Vein endothelial cell (primary cell): Measurements from ENCODE around the genes NONO, PHKA1 and CDX4.

DNA sequence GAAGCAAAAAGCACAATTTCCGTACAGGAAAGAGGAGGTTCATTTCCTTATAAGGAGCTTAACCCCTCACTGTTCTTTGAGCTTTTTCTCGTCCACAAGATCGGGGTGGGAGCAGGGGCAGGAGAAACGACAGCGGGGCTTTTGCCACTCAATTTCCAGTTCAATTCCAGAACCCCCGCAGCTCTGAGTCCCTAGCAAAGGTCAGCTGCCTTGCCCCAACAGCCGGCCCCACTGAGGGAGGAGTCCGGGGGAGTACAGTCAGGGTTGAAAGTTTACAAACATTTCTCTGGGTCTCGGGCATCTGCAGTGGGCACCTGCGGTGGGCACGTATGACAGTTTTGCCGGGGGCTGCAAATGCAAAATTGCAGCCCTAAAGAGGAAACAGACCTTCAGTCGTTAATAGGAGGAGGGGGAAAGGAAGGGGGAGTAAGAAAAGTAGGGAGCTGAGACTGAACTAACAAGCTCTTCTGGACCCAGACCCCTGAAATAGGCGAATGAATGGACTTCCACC, 37.8 kb downstream of the NLGN3 start:
- CAGE, long polyA plus RNA, result no peak

DNA sequence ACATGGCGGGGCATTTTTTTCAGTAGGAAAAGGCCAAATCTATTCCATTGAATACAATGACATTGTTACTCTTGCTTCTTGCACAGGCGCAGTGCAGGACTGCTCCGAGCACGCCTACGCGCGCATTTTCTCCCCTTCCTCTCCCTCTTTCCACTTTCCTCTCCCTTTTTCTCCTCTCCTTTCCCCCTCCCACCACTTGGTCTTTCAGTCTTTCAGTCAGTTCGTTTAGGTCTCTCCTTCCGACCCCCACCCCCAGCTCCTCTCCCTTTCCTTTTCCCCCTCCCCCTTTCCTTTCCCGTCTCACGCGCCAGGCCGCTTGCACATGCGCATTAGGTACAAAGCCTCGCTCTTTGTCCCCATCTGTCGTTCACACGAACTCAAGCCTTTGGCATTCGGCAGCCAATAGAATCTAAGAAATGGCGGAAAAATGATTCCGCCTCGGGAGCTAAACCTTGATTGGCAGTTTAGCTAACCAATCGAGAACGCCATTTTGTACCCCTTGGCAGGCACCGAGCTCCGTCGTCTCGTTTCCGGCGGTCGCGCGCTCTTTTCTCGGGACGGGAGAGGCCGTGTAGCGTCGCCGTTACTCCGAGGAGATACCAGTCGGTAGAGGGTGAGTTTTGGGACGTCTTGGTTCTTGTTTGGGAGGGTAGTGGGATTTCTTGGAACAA, at the start of gene NONO:
Gene NONO, plus strand, starts transcription at position 527 of the 671 bp plus-strand sequence.
- CAGE, long polyA plus RNA, result start-site peak on the plus strand centred at position 552 of the sequence, 95 bp wide, 1,362 and 824 reads in 2 replicates

DNA sequence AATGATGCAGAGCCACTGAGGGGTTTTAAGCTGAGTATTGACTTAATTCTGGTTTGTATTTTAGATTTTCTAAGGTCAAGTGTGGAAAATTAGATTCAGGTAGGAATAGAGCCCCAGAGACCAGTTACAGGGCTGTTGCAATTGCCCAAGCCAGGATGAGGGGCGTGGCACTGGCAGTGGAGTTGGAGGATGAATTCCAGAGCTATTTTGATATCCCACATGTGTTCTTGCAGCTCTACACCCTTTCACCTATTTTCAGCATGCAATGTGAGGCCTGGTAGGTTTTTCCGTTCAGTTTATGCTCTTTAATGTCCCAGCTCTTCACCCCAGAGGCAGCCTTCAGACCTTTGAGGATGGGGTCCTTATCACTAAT, 17.9 kb upstream of the OGT start:
- CAGE, long polyA plus RNA, result no peak

DNA sequence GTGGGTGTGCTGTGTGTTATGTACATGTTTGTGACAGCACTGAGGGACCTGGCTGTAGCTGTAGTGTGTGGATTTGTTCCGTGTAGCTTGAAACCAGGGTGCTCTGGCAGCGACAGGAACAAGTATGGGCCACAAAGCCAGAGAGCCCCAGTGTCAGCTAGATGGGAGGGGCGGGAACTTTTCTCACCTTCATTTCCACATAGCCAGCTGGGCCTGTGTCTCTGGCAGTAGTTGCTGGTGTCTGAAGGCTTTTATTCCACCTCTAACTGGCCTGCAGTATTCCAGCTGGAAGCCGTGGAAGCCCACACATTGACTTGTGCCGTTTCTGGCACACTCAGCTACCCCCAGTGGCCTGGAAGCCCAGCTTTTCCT, 82.2 kb downstream of the NHSL2 start:
- CAGE, long polyA plus RNA, result no peak

DNA sequence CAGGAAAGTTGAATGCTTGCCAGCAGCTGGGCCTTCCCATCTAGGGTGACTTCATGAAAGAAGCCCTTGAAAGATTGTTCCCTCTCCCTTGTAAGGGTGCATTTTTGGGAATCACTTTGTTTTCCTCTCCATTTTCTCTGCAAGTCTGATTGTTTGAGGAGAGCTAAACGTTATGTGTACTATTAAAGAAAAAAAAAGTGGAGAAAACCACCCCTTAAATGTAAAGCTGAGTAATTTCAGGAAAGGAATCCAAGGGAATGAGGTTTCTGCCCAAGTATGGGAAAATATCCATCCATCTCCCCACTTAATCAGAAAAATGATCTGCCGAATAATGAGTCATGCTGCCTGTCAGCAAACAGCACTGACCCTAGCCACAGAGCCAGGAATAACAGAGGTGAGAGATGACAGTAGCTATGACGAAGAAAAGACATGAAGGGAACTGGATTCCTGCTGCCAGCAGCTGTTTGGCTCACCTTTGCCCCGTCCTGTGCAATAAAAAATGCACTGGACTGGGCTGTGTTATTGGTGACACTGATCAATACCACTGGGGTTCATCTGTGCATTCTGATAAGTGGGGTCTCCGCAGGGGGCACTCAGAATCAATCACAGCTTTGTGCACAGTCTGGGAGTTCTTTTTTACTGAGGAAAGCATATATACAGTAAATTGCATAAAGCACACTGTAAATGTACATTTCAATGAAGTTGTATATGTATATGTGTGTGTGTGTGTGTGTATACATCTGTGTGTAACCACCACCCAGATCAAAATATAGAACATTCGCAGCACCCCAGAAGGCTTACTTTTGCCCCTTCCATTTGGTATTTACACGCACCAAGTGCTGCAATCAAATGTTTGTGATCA, 119.4 kb downstream of the NHSL2 start:
- CAGE, long polyA plus RNA, result no peak

GRCh38 chrX:72046127-72046422, 135.4 kb downstream of the NHSL2 start:
- CAGE, long polyA plus RNA, result no peak

DNA sequence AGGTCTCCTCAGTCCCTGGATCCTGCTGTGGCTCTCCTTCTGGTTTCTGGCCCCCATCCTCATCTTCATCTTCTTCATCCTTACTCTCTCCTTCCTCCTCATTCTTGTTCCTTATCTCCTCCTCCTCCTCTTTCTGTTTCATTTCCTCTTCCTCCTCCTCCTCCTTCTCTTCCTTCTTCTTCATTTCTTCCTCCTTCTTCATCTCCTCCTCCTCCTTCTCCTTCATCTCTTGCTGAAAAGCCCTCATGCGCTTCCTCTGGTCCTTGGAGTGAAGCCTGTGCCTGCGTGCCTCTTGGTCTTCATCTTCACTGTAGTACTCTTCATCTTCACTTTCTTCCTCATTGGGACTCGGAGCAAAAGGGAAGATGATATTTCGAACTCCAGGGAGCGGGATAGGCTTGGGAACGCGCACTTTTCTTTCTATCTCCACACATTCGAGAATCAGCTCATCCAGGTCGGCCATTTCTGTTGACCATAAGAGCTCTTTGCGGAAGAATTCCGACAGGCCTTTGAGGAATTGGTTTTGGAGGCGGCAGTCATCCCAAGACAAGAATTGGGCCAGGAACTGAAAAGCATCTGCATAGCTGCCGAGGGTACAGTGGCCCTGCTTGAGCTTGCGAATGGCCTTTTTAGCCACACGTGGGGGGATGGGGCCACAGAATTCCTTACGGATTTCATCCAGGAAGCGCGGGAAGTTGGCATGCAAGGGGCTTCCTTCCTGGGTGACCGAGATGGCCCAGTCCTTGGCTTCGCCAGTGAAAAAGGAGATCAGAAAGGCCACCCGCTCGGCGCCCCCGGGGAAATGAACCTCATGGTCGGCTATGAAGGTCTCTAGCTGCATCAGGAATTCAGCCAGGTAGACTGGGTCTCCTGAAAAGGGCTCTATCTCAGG, 51.1 kb upstream of the PIN4 start:
- CAGE, long polyA plus RNA, result no peak

GRCh38 chrX:72306305-72307509, 993 bp upstream of the CITED1 start:
- CAGE, long polyA plus RNA, result no peak

DNA sequence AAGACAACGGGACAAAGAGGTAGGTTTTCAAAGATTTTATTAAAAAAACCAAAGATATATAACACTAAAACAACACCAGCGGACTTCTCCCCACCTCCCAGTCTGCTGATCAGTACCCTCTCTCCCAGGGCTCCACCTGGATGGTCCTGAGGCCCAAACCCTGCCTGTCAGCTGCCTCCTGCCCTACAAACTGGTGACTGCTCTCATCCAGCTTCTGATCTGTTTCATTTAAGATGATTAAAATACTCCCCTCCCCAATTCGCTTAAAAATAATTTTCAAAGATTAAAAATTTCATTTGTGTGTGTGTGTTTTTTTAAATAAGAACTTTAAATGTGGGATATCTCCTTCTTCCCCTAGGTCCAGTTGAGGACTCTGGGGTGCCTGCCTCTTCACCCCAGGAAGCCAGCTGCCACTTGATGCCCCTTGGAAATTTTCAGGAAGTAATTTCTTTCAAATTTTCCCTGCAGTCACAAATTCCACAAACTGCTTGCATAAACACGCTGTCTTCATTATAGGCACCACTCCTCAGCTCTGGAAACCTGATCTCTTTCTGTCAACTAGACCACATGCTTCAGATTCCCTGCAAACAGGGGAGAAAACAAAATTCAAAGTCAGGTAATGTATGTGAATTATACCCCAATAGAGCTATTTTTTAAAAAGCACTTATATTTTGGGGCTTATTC, 23.9 kb upstream of the CITED1 start:
- CAGE, long polyA plus RNA, result no peak

GRCh38 chrX:72400101-72400891, 94.6 kb upstream of the CITED1 start:
- CAGE, long polyA plus RNA, result no peak

- CAGE, long polyA plus RNA, result no peak
Observed at GRCh38 chrX:72468804-72469716, 103.6 kb downstream of the HDAC8 start.

GRCh38 chrX:72705768-72706311, 8.3 kb downstream of the PHKA1 start:
- CAGE, long polyA plus RNA, result no peak

DNA sequence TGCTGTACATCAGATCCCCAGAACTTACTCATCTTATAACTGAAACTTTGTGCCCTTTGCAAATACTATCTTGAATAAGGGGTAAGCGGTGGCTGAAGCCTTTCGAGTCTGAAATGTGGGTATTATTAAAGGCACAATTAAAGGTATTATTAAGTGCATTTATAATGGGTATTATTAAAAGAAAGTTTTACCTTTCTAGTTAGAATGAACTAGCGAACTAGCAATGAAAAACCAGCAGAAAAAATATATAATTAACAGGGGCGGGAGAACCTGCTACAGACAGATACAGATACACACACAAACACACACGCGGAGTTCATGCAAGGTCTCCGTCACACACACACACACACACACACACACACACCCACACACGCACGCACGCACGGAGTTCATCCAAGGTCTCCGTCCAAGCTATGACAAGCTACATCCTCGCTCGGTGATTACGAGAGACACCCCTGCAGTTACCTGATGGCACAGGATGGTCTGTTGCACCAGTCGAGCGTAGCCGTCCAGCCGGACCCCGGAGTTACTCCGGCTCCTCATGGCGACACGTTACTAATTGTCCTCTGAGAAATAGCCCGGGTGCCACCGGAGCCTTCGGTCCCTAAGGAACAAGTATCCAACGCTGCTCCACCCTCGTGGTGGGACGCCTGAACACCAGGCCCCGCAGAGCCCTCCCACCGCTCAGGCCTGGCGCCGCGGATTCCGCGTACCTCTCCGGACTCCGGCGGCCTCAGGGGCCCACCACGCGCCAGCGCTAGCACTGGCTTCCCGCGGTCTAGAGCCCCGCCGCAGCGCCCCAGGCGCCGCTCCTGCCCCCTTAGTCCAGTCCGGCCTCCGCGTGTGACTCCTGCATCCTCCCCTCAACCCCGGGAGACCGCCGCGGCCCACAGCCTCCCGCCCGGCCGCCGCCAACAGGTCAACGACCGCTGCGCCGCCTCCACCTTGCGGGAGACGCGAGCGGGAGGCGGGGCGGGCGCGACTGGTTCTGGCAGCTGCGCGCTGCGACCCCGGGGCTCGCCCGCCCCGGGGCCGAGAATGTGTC, at the start of gene PHKA1:
Gene PHKA1, minus strand, starts transcription at position 969 of the 1,045 bp plus-strand sequence.
- CAGE, long polyA plus RNA, result no peak

DNA sequence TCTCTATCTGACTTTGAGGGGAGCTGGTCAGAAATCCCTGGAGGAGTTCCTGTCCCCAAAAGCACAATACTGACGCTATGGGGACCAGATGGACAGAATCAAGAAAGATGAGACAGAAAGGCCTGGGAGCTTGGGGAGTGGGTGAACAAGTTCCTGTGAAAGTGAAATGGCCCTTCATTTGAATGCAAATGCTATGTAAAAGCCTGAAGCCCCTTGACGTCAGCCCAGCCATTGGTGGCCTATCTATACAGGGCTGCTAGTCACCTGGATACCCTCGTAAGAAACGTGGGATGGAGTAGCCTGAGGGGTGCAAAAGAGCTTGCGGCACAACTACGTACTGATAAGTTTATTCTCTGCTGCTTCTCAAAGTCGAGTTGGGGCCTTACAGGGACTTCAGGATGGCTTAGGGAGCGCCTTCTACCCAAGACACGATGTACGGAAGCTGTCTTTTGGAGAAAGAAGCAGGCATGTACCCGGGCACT, at the start of gene CDX4:
Gene CDX4, plus strand, starts transcription at position 231 of the 482 bp plus-strand sequence.
- CAGE, long polyA plus RNA, result no peak

- CAGE, long polyA plus RNA, result no peak
Observed at GRCh38 chrX:73833015-73833658, 270.1 kb downstream of the CHIC1 start.

- CAGE, long polyA plus RNA, result no peak
Observed at GRCh38 chrX:73977550-73978048, 326.4 kb upstream of the ZCCHC13 start.

GRCh38 chrX:74045109-74045421, 258.9 kb upstream of the ZCCHC13 start:
- CAGE, long polyA plus RNA, result no peak

- CAGE, long polyA plus RNA, result no peak
Observed at GRCh38 chrX:74076056-74077228, 227.5 kb upstream of the ZCCHC13 start.

DNA sequence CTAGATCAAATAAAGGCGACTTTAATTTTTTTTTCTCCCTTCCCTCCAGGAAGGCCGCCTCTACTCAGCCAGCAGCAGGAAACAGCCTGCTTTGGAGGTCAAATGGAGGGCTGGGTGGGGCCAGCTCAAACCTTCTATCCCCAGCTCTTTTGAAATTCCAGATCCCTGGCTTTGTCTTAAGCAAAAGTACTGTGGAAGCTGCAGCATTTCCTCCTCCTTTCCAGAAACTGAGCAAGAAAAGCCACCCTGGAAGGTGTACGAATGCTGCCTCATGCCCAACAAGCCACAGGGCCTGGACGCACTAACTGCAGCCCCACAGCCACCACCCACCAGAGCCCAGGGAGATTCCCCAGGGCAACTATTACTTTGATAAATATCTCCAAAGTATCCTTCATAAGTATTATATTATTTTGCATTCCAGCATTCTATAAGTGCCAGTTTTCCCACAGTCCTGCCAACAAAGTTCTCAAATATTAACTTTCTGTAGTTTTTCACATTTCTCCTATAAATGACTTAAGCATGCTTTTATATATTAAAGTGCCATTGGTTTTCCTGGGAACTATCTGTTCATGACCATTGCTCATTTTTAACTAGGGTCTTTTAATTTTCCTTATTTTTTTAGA, 55.0 kb upstream of the ZCCHC13 start:
- CAGE, long polyA plus RNA, result no peak

- CAGE, long polyA plus RNA, result no peak
Observed at GRCh38 chrX:74419759-74420392, 1.4 kb upstream of the SLC16A2 start.